HEK293 (cell line): ENCODE data around the genes KRTAP10-1, KRTAP10-2 and KRTAP10-4.

DNA sequence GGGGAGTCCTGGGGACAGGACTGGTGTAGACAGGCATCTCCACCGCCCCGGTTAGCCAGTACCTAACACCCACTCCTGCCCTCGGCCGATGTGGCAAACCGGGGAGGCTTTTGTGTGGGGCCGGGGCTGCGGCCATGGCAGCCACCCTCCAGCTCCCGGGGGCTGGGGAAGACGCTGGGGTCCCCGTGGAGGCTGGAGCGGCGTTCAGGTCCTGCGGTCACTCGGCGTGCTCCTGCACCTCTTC lies 9.3 kb downstream of the CFAP410 start:
- PRO-cap = bidirectional peak, plus-strand start outside the sequence, minus-strand start at position 90 of the sequence
- RRBS, 2 experiments = 93 to 97% methylated on average over 6 to 7 of the region's 15 CpGs

GRCh38 chr21:44338038-44338850 lies 946 bp downstream of the CFAP410 start:
- PRO-cap = unidirectional peak, minus-strand start at chr21:44338301; unidirectional peak, minus-strand start at chr21:44338598; unidirectional peak, minus-strand start at chr21:44338757
- RRBS, 2 experiments = 4 to 5% methylated on average over 4 to 9 of the region's 40 CpGs

DNA sequence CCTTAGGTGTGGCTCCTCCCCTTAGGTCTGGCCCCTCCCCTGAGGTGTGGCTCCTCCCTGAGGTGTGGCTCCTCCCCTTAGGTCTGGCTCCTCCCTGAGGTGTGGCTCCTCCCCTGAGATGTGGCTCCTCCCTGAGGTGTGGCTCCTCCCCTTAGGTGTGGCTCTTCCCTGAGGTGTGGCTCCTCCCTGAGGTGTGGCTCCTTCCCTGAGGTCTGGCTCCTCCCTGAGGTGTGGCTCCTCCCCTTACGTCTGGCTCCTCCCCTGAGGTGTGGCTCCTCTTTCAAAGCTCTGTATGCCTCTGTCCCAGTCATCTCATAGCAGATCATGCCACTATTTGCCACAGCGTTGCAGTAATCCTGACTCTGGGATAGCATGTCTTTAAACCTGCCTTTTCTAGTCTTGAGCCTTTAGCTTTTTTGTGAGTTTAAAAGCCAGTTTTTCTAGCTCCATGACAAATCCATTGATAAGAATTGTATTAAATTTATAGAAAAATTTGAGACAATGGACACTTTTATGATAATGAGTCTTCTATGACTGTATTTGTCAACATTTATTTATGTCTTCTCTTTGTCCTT lies 26.6 kb upstream of the LRRC3 start:
- PRO-cap = no peak
- RRBS, 2 experiments = no CpG with 5 or more reads among the region's 2 CpGs

DNA sequence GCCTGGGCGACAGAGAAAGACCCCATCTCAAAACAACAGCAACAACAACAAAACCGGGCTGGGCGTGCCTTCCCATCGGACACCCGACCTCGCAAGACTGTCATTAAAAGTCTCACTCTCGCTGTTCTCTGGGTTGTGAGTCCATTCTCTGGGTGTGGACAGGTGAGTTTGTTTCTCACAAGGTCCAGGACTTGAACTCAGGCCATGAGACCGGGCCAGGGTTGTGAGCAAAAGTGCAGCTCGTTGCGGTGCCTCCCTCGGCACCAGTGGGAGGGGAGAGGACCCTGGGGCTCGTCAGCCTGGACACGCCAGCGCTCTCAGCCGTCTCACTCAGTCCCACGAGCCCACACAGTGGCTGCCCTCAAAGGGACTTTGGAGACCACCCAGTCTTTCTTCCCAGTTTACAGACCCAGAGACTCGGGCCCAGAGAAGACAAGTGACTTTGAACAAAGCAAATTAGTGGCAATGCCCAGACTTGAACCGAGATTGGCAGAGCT lies 28.0 kb downstream of the LRRC3 start:
- PRO-cap = no peak
- RRBS, 2 experiments = no CpG with 5 or more reads among the region's 18 CpGs

- PRO-cap = no peak
- RRBS, 2 experiments = no CpG with 5 or more reads among the region's 16 CpGs
Measured at GRCh38 chr21:44539871-44540435, at the start of gene KRTAP10-1. Gene KRTAP10-1 (minus strand): TSS chr21:44540195.

- PRO-cap = no peak
- RRBS, 2 experiments = no CpG with 5 or more reads among the region's 7 CpGs
Measured at GRCh38 chr21:44551350-44551683, at the start of gene KRTAP10-2. Gene KRTAP10-2 (minus strand): TSS chr21:44551505.

GRCh38 chr21:44573285-44574129 lies at the start of gene KRTAP10-4:
Gene KRTAP10-4 (plus strand): TSS chr21:44573729.
- PRO-cap = no peak
- RRBS, 2 experiments = no CpG with 5 or more reads among the region's 26 CpGs

DNA sequence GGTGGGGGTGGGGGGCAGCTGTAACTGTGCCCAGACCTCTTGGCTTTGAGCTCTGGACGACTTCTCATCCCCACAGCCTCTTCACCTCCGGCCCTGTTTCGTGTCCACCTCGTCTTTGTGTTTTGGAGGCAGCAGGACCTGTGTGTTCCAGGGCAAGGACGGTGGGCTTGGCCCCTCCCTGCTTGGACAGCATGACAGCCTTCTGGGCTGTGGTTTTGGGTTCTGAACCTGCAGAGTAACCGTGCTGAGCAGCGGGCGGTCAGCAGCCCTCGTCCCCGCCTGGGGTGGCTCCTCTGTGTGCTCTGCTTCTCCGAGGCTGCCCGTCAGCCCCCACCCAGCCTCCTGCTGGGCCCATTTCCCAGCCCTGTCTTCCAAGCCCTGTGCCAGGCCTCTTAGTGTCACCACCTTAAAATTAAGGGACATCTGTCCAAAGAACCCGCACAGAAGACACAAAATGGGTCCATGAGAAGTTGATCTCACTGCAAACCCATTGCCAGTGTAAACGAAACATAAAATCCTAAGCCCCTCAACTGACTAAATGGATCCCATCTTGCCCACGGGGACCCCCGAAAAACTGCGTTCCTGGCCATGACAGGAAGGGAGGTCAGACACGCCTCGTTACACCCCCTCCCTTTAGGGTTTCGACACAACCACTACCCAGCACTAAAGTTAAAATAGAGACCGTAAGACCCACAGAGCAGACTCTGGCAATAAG lies 828 bp upstream of the KRTAP10-6 start:
- PRO-cap = no peak
- RRBS, 2 experiments = no CpG with 5 or more reads among the region's 21 CpGs

- PRO-cap = no peak
- RRBS, 2 experiments = no CpG with 5 or more reads among the region's 9 CpGs
Measured at GRCh38 chr21:44696757-44697079, 254 bp upstream of the KRTAP10-12 start.

GRCh38 chr21:44709927-44710529 lies 1.3 kb downstream of the TSPEAR start:
- PRO-cap = no peak
- RRBS, 2 experiments = no CpG with 5 or more reads among the region's 22 CpGs

GRCh38 chr21:44860953-44861595 lies 12.4 kb downstream of the PTTG1IP start:
- PRO-cap = no peak
- RRBS, 2 experiments = no CpG with 5 or more reads among the region's 22 CpGs

- PRO-cap = no peak
- RRBS, 2 experiments = no CpG with 5 or more reads among the region's 9 CpGs
Measured at GRCh38 chr21:44865289-44865682, 8.2 kb downstream of the PTTG1IP start.

GRCh38 chr21:44882134-44882936 lies 8.8 kb upstream of the PTTG1IP start:
- PRO-cap = no peak
- RRBS, 2 experiments = no CpG with 5 or more reads among the region's 18 CpGs

- PRO-cap = no peak
- RRBS, 2 experiments = no CpG with 5 or more reads among the region's 24 CpGs
Measured at GRCh38 chr21:45029576-45030252, 44.7 kb upstream of the ADARB1 start.

DNA sequence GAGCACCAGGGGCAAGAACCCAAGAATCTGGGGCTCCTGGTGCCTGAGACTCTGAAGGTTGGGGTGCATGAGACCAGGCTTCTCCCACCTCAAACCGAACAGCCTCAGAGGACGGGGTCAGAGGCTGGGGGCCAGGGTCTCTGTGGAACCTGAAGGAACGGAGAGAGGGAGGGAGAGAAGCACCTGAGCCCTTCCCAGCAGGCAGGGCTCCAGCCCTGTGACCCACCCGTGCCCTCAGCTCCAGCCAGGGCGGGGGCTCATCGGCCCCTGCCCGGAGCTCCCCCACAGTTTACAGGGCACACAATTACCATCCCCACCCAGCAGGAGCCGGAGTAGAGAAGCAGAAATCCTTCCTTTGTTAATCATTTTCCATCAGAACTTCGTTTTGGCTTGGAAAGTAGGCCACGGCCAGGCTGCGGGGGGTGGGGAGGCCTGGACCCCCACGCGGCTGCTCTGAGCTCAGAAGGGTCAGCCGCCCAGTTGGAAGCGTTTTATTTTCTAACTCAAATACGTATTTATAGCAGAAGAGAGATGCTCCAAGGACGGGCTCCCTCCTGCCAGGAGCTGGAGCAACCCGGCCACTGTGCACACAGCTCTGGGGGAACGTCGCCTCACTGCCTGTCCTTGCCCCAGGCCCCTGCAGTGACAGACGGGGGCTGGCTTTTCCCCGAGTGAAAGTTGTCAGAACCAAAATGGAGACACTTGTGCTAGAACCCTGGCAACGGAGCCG lies 42.8 kb upstream of the ADARB1 start:
- PRO-cap = no peak
- RRBS, 2 experiments = 79 to 89% methylated on average over 2 of the region's 24 CpGs

DNA sequence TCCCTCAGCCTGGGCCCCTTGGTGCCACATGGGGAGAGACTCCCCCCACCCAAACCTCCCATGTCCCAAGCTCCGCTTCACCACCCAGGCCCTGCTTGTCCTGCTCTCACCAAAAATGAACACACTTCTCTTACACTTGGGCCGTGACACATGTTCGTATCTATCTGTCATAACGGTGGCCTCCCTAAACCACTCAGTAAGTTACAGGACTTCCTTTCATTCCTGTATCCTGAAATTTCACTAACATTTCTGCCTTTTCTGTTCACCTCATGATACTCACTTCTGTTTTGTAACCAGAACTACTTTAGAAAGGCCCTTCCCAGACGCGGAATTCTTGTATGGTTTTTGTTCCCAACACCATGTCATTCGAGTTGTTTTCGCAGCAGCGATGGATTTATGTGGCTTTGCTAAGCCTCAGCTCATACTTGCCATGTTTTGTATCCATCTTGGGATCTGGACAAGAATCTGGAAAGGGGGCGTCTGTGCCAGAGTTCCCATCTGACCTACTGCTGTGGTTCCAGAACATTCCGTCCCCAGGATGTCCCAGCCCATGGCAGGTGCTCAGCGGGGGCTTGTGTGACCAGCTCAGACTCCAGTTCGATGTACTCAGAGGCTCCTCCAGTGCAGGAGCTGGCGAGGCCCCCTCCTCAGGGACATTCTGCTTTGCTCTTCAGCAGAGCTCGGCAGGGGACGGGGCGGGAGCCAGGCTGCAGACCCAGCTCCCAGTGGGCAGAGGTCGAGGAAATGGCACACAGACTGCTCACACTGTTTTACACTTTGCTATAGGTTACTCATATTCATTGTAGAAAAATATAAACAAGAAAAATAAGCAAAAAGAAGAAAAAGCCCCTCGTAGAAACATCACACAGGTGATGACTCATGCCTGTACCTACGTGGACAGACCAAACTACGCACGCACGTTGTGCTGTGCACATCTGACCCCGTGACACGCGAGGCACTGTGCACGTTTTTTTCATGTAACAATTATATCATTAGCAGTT lies 24.1 kb upstream of the ADARB1 start:
- PRO-cap = no peak
- RRBS, 2 experiments = no CpG with 5 or more reads among the region's 27 CpGs

DNA sequence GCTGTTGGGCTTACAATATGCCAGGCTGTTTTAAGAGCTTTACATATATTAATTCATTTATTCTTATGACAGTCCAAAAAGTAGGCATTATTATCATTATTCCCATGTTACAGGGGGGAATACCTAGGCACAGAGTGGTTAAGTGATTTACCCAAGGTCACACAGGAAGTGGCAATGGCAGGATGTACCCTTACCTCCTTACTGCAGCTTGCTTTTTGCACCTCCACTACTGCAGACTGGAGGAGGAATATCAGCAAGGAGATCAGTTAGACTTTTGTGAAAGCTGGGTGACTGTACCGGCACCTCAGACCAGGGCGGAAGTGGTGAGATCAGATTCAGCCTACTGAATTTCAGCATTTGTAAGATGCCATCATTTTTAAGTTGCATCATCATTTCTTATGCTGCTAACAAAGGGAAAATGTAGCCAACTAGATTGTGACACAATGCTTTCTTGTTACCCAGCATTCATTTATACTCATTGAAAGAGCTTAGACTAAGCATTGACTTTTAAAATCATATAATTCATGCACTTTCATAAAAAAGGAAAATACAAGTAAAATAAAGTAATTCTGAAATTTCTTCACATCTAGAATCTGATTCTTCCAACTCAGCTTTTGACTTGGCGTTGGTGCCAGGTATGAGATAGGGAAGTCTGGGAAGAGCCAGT lies 4.6 kb downstream of the ADARB1 start:
- PRO-cap = no peak
- RRBS, 2 experiments = no CpG with 5 or more reads among the region's 3 CpGs

DNA sequence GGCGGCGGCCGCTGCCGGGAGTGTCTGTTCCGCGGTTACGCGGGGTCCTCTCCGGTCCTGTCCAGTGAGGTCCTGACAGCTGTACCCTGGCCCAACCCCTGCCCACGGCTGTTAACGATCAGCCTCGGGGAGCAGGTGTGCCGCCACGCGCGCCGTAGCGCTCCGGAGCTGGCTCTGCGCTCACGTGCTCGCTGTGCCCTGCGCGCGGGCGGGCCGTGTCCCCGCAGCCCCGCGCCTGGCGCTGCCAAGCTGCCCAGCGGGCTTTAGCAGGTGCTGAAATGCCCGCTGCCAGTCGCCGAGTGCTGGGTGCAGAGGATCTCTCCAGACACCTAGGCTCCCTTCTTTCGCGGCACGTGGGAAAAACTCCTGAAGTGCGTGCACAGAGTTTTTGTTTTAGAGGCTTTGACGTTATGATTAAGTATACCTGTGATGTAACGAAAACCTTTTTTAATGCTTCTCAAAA lies 26.7 kb downstream of the ADARB1 start:
- PRO-cap = no peak
- RRBS, 2 experiments = 97 to 98% methylated on average over 9 to 16 of the region's 41 CpGs

- PRO-cap = no peak
- RRBS, 2 experiments = no CpG with 5 or more reads among the region's 24 CpGs
Measured at GRCh38 chr21:45224389-45225113, 63.1 kb downstream of the POFUT2 start.

DNA sequence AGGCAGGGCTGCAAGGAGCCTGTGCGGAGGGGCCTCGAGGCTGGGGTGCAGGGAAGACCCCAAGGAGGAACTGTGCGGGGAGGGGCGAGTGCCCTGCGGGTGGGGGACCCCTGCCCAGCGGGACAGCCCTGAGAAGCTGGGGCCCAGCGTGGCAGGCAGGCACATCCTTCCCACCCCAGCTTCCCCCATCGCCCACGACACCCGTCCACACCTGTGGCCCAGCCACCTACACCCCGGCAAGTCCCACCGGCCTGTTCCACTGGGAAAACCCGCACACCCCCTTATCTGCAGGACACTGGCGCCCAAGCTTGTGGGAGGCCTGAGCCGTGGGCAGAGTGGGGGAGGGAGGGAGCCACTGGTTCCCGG lies 37.5 kb upstream of the POFUT2 start:
- PRO-cap = no peak
- RRBS, 2 experiments = 68 to 81% methylated on average over 1 of the region's 16 CpGs